Peripheral blood mononuclear cell (primary cell): ENCODE measurements around the gene SUSD6.

DNA sequence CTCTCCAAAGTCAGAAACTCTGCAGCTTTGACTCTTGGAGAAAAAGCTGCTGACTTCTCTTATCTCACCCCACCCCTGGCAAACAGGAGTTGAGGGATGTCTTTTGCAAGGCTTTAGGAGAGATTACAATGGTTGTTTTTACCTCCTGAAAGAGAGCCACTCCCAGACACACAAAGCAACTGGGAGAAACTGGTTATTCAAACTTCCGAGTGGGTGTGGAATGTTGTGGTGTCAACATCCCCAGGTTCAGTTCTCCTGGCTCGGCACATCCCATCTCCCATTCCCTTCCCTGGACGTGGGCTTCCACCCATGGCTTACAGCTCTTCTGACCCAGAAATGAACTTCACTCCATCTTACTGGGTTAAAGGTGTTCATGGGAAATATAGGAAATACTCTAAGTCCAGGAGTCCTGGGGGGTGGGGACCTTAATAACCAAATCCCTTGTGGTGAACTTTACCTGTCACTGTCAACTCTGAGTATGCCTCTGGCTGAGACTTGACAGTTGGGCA lies 42.0 kb downstream of the CCDC177 start:
- PRO-cap, 8 experiments: no peak in any of the 8 experiments

GRCh38 chr14:69592871-69593586 lies 18.4 kb upstream of the CCDC177 start:
- PRO-cap, 8 experiments: no peak in any of the 8 experiments

DNA sequence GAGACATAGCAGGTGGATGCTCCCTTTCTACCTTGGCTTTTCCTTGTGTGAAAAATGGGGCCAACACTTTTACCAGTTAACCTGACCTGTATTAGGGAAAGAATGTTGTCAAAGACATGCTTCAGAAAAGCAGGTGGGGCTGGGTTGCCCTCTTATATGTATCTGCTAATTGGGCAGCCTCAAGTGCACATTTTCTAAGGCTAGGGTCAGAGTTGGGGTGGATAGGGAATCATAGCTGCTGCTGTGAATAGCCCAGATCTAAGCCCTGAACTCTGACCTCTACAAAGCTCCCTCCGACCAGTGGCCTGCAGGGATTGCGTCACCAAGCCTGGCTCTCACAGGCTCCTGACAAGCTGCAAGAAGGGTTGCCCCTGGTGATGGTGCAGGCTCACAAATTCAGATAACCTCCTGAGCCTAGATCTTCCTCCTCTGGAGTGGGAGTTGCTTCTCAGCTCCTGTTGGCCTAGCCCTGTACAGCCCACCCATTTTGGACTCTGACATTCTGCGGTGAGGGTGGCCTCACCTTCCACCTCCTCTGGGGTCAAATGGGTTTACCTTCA lies 5.2 kb upstream of the SUSD6 start:
- PRO-cap, 8 experiments: no peak in any of the 8 experiments

GRCh38 chr14:69611501-69612428 lies at the start of gene SUSD6:
Gene SUSD6, plus strand, starts transcription at chr14:69611596.
- PRO-cap, 8 experiments: peak in 8 of 8 experiments; most common plus-strand start chr14:69612173 (in 8); most common minus-strand start chr14:69612176 (in 5)

- PRO-cap, 8 experiments: no peak in any of the 8 experiments
Observed at GRCh38 chr14:69673537-69674148, 62.2 kb downstream of the SUSD6 start.

- PRO-cap, 8 experiments: no peak in any of the 8 experiments
Observed at GRCh38 chr14:69711719-69712288, 55.1 kb upstream of the SRSF5 start.

DNA sequence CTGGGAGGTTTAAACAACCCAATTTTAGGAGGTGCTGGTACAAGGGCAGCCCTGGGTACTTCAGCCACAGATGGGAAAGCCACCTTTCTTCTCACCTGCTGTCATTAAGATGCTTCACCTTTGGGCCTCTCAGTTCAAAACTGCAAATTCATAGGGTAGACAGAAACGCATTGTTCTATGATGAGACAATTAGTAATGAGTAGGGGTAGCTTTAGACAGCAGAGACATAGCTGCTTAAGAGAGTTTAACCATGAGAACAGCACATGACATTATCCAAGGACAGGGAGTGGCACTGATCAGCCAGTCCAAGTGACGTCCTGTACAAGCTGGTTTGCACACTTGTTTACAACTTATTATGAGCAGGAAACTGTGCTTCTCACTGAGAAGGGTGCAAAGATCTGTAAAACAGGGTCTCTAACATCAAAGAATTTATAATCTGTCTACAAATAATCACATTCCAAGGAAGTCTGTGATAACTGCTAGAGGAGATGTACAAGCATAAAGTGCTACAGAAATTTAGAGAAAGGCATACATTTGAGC lies 11.2 kb upstream of the SRSF5 start:
- PRO-cap, 8 experiments: no peak in any of the 8 experiments

DNA sequence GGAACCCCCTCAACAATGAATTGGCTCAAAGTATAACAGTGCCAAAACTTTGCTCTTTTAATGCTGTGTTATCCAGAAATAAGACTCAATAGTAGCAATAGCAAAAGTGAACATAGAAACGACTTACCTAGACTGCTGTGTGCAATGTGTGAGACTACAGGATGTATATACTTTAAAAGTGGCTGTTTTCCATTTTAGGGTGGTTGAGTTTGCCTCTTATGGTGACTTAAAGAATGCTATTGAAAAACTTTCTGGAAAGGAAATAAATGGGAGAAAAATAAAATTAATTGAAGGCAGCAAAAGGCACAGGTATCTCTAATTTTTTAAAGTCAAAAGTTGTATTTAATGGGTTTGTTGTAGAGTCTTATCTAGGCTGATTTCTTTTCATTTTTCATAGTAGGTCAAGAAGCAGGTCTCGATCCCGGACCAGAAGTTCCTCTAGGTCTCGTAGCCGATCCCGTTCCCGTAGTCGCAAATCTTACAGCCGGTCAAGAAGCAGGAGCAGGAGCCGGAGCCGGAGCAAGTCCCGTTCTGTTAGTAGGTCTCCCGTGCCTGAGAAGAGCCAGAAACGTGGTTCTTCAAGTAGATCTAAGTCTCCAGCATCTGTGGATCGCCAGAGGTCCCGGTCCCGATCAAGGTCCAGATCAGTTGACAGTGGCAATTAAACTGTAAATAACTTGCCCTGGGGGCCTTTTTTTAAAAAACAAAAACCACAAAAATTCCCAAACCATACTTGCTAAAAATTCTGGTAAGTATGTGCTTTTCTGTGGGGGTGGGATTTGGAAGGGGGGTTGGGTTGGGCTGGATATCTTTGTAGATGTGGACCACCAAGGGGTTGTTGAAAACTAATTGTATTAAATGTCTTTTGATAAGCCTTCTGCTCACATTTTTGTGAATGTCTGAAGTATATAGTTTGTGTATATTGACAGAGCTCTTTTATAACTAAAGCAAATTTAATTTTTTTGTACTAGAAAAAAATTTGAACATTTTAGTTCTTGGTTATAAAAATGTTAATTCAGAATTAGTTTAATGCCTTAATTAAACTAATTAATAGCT lies 4.2 kb downstream of the SRSF5 start:
- PRO-cap, 8 experiments: peak in 7 of 8 experiments; most common plus-strand start position 528 of the sequence (in 4)

DNA sequence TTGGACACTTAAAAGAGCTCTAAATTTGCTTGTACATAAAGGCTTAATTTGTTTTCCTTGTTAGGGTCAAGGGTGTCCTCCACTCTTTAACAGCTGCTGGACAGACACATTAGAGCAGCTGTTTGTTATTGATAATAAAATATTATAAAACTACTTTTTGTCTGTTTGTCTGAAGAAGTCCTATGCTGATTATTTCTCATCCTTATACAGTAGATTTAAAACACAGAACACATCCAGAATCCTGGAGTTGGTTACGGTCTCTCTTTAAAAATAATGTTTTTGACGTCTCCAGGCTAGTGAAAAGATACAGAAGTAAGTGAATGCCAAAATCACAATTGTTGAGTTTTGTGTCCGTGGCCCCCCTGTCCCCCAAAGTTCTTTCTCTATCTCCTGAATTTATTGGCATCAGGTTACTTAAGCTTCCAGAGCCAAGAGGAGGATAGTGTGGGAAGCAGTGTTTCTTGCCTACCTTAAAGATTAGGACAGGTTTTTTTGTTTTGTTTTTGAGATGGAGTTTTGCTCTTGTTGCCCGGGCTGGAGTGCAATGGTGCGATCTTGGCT lies 5.0 kb downstream of the SRSF5 start:
- PRO-cap, 8 experiments: peak in 8 of 8 experiments; most common plus-strand start position 345 of the sequence (in 8)

DNA sequence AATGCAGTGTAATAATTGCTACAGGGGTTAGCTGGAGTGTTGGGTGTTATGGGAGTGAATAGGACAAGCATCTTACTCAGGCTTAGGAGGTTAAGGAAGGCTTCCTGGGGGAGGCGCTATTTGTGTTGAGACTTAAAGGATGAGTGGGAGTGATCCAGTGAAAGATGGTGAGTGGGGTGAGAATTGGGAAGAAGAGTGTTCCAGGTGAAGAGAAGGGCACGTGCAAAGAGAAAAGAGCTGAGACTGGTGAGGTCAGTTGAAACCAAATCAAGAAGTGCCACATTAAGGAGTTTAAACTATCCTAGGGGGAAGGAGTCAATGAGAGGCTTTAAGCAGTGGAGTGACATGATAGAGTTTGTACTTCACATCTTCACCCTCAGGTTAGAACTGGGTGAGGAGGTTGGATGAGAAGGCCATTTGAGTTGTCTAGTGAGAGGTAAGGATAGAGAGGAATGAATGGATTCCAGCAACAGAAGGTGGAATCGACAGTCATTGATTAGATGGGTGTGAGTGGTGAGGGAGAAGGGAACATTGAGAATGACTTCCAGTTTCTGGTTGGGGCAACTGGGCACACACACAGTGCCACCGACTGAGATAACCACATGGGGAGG lies 13.6 kb downstream of the SLC10A1 start:
- PRO-cap, 8 experiments: peak in 6 of 8 experiments; most common plus-strand start position 228 of the sequence (in 3)

DNA sequence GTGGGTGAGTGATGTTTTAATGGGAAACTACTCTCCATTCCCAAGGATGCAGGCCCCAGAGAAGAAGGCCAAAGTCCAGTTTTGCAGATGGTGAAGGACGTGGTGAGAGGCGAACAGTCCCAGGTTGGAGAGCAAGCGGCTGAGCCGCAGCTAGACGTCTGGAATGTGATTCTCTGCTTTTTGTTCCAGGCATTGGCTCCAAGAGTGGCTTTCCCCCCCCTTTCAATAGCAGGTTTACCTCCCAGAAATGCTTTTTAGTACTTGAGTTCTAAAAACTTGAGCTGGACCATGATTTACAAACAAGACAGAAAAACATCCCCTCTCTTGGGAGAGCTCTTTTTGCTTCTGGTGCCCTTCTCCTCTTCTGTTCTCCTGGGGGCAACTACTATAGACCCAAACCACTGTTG lies 64.3 kb downstream of the SMOC1 start:
- PRO-cap, 8 experiments: no peak in any of the 8 experiments

- PRO-cap, 8 experiments: no peak in any of the 8 experiments
Observed at GRCh38 chr14:70030275-70030821, 151.1 kb downstream of the SMOC1 start.

- PRO-cap, 8 experiments: peak in 2 of 8 experiments; most common plus-strand start chr14:70780898 (in 2)
Observed at GRCh38 chr14:70780461-70781237, 28.7 kb downstream of the MAP3K9 start.

GRCh38 chr14:70811538-70812194 lies 2.4 kb upstream of the MAP3K9 start:
- PRO-cap, 8 experiments: no peak in any of the 8 experiments

DNA sequence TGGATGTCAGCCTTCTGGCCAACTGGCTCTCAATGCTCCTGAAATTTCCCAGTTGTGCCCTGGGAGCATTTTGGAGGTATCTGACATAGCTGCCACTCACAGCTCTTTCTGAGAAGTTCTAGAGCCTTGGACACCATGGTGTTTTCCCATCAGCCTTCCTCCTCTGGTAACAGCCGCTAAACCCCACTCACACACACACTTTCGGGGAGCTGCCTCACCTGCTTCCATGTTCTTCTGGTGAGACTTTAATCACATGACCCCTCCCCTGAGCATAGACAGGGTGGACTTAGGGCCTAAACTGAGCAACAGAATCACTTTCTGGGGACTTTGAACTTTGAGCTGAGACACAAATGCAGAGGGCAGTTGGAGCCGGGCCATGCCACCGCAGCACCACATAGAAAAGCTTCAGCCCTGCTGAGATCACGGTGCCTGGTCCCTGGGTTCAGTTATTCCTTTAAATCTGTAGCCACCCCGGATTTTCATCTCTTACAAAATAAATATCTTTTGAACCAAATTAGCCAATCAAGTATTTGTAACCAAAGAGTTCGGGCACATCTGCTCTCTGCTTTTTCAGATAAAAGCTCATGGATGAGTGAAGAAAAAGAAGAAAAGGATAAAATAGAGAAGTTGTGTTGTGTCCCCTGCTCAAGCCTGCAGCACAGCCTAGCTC lies 18.4 kb upstream of the MAP3K9 start:
- PRO-cap, 8 experiments: no peak in any of the 8 experiments

DNA sequence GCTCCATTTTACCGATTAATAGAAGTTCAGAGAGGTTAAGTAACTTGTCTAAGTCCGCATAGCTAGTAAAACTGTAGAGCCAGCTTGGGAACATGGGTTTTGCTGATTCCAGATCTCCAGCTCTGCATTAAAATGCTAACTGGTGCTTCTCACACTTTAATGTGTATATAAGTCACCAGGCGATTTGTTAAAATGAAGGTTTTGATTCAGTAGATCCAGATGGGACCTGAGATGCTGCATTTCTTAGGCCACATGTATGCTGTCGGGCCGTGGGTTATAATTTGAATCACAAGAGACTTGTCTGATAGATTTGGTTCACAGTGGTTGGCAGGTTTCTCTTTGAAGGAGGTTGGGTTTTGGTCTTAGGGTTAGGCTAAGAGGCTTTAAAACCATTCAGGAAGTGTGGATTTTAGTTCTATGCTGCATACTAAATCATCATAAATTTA lies 21.0 kb upstream of the PCNX1 start:
- PRO-cap, 8 experiments: peak in 4 of 8 experiments; most common plus-strand start position 318 of the sequence (in 4); most common minus-strand start position 267 of the sequence (in 1)

DNA sequence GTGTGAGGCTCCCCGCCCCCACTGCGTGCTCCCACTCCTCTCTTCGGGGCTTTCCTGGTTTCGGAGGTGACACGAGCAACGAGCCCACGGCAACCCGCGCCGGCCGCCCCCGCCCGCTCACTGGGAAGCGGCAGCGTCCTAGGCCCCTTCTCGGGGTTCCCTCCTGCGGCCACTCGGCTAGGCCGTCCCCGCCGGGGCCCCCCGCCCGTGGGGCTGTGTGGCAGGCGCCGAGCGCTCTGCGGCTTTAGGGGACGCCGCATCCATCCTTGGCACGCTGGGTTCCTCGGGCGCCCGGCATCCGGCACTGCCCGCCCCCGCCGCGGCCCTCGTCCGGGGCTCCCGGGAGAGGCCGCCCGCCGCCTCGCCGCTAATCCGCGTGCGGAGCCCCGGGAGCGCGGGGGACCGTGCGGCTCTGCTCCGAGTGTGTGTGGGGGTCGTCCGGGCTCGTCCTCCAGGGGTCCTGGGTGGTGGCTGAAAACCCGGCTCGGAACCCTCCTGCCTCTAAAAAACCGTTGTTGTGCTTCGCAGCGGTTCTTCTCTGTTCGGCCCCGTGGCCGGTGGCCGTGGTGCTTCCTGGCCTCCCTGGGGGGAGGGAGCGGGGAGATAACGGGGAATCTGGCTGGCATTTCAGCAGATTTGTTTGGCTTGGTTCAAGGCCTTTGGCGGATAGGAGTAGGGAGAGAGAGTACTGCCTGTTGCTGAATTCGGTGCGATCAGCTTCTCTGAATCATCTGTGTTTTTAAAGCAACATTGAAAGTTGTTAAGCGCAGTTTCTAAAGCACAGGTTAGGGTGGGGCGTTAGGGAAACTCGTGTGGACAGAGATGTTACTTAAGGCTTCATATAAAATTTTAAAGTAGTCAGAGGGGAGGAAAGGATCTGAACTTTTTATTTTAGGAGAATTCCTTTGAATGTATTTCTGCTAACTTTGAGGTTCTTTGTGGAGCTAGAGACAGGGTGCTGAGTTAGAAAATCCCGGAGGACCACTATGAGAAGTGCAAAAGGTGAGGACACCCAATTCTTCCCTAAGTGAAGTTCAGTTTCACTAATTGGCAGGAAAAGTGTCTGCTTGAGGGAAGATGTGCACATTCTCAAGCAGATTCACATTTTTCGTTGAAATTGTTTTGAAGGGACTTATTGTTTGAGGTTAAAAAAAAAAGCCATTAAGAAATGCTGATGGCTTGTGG lies 1.3 kb downstream of the PCNX1 start:
- PRO-cap, 8 experiments: peak in 8 of 8 experiments; most common plus-strand start position 266 of the sequence (in 3); most common minus-strand start position 122 of the sequence (in 7)

DNA sequence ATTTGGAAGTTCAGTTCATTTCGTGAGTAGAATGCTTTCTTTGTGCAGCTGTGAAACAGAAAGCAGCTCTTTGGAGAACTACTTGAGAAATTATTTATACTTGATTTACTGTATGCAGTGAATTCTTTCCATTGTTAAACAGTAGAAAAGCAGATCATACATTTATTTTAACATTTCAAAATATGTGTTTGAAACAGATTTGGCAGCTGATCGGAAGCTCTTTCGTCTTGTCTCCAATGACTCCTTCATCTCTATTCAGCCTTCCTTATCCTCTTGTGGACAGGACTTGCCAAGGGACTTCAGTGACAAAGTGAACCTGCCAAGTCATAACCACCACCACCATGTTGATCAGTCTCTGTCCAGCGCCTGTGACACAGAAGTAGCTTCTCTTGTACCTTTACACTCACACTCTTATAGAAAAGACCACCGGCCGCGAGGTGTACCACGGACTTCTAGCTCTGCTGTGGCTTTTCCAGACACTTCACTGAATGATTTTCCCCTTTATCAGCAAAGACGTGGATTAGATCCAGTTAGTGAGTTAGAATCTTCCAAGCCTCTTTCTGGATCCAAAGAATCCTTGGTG lies 69.6 kb downstream of the PCNX1 start:
- PRO-cap, 8 experiments: no peak in any of the 8 experiments

GRCh38 chr14:71350362-71350985 lies 30.2 kb downstream of the SIPA1L1 start:
- PRO-cap, 8 experiments: peak in 2 of 8 experiments; most common plus-strand start chr14:71350667 (in 2)

GRCh38 chr14:71382343-71382920 lies 62.2 kb downstream of the SIPA1L1 start:
- PRO-cap, 8 experiments: no peak in any of the 8 experiments